ENCODE data around the gene ABCG1.

GRCh38 chr21:41363376-41364138 lies 1.7 kb downstream of the MX2 start:
- RAMPAGE, total RNA = no peak

DNA sequence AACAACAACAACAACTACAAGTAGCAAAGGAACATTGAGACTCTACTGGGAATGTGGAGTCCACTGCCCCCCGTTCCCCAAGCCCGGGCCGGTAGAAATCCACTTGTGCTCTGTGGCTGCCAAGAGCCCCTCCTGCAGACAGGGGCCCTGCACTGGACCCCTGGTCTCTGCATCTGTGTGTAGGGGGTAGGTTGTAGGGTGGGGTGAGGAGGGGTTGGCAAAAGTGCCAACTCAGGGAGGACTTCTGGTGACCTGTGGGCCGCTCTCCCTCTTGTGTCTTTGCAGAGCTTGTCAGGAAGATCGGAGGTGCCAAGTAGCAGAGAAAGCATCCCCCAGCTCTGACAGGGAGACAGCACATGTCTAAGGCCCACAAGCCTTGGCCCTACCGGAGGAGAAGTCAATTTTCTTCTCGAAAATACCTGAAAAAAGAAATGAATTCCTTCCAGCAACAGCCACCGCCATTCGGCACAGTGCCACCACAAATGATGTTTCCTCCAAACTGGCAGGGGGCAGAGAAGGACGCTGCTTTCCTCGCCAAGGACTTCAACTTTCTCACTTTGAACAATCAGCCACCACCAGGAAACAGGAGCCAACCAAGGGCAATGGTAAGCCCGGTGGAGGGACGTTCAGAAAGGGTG lies 14.8 kb downstream of the MX2 start:
- RAMPAGE, total RNA = no peak

DNA sequence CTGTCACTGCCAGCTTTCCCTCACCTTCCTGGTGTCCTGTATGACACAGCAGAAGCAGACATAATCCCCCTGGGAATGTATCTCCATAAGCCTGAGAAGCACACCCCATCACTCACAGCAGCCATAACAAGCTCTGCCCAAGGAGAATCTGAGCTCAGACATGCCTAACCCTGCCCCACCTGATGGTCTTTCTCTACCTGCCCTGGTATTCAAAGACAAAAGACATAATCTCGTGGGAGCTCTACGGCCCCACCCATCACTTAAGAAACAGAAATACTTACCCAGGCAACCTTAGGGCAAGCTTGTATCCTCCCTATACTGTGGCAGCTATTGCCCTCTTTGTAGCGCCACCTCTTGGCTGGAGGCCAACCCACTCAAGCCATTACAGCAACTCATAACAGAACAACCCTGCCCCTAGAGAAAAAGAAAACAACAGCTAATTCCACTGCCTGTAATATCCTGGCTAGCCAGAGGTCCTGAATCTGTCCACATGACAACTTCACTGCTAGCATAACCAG lies 14.8 kb upstream of the MX1 start:
- RAMPAGE, total RNA = no peak

DNA sequence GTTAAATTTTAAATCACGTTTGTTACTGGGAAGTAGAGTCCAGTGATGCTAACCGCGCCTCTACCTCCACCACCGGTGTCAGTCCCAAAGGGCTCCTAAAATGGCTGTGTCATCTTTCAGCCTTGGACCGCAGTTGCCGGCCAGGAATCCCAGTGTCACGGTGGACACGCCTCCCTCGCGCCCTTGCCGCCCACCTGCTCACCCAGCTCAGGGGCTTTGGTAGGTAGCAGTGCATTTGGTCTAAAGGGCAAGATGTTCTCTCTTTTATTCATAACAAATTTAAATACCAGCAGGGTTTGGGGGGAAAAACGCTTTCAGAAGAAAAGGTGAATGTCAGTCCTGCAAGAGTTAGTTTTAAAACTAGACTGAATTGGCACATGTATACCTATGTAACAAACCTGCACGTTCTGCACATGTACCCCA lies 1.1 kb downstream of the MX1 start:
- RAMPAGE, total RNA = no peak

GRCh38 chr21:41506958-41507418 lies 970 bp downstream of the TMPRSS2 start:
- RAMPAGE, total RNA = no peak

- RAMPAGE, total RNA = no peak
Observed at GRCh38 chr21:41560731-41561257, 52.8 kb upstream of the TMPRSS2 start.

DNA sequence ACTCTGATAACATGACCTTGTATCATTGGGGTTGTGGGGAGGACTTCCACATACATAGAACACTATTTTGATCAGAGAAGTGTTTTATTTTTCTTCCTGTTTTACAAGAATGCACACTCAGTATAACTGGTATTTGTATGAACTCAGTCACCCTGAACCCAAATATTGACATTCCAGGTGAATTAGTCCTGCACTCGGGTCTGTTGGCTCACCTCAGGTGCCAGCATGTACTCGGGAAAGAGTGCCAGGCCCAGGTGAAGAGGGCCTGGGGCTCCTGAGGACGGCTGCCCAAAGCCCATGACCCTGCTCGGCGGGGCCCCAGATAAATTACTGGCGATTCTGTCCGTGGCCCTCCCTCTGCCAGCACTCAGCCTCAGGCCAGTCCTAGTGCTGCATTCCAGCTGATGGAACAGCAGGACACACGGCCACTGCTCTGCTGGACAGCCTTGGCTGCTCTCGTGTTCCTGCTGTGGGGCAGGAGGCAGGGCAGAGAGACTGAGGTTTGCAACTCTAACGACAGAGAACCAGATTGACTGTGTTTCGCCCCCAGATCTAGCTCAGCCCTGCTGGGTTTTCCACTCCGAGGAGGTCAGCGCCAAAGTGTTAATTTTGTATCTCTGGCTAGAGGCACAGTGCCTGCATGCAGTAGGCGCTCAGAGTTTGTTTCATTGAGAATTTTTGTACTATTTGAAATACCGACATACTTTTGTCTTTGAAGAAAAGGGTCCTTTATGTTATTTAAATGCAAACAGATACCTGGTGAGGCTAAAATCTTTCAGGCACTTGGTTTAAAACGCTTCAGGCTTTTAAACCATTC lies 75.5 kb upstream of the TMPRSS2 start:
- RAMPAGE, total RNA = no peak

- RAMPAGE, total RNA = no peak
Observed at GRCh38 chr21:41712123-41712683, 54.6 kb downstream of the RIPK4 start.

GRCh38 chr21:41729938-41730379 lies 36.9 kb downstream of the RIPK4 start:
- RAMPAGE, total RNA = no peak

DNA sequence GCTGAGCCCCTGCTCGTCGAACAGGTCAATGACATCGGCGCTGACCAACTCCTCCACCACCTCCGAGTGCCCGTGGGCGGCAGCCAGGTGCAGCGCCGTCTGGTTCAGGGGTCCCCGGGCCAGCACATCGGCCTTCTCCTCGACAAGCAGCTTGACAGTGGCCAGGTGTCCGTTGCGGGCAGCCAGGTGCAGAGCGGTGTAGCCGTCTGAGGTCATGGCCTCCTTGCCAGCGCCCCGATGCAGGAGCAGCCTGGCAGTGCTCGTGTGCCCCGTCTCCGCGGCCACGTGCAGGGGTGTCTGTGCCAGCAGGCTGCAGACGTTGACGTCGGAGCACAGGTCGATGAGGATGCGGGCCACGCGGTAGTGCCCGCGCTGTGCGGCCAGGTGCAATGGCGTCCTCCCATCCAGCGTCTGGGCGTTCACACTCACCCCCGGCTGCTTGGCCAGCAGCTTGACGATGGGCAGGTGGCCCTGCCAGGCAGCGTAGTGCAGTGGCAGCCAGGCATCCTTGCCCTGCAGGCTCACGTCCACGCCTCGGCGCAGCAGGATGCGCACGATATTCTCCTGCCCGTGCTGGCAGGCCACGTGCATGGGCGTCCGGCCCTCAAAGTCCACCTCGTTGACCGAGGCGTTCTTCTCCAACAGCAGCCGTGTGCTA lies 25.7 kb downstream of the RIPK4 start:
- RAMPAGE, total RNA = no peak

GRCh38 chr21:41802636-41803353 lies 35.9 kb upstream of the RIPK4 start:
- RAMPAGE, total RNA = no peak

DNA sequence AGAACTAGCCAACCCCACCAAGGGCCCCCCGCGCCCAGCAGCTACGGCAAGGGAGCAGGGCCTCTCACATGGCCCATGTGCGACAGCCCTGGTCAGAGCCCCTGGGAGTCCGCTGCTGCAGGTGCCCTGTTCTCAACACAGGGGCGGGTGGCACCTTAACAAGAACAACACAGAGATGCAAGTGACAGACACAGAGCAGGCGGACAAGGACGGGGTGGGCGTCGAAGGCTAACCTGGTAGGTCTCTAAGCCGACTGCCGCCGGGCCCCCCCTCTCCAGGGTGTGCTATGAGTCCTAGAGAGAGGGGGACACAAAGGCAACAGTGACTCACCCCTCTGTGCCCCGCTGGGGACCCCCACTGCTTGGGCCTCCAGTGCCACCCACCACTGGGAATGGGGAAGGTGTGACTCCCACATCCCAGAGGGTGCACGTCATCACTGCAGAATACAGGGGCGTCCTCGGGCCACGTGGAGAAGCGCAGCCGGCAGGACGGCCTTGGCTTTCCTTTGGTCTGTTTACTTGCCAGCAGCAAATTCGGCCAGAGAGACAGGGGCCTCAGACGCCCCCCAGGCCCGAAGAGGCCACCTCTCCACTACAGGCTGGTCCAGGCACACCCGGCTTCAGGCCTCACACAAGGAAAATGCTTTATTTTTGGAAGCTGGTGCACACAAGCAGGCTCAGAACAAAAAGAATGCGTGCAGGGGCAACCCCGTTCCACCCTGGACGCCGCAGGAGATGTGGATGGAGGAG lies 44.7 kb downstream of the PRDM15 start:
- RAMPAGE, total RNA = no peak

DNA sequence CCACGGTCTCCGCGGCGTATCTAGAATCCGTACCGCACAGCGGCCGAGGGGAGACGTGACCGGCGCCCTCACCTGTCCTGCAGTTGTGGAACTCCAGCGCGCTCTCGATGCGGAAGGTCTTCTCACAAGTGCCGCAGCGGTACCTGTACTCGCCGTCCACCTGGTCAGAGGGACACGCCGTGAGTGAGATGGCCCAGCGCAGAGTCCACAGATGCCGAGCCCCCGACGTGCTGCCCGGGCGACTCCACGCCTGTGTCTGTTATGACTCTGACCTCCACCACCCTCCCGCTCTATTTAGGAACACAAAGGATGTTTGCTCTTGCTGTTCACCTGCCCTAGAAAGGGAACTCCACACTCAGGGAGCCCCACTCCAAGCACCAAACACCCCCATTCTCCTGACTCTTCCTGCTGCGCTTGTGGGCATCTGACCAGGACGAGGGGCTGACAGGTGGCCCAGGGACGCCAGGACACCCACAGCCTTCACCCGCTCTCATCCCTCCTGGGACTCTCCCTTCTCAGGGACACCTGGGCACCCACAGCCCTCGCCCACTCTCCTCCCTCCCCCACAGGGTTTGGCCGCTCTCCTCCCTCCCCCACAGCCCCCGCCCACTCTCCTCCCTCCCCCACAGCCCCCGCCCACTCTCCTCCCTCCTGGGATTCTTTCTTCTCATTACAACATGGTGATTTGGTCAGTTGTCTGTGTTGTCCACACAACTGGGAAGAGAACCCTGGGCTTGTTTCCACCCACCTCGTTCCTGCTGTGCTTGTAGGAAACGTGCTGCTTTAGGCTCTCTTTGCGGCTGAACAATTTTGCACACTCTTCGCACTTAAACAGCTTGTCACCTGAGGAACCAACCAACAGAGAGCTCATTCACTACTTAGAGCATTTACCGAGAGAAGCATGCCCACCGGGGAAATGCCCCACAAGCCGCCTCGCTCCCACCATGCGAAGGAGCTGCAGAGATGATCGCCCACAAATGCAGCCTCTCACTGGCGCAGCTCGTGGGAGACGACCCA lies 43.5 kb downstream of the PRDM15 start:
- RAMPAGE, total RNA = no peak

DNA sequence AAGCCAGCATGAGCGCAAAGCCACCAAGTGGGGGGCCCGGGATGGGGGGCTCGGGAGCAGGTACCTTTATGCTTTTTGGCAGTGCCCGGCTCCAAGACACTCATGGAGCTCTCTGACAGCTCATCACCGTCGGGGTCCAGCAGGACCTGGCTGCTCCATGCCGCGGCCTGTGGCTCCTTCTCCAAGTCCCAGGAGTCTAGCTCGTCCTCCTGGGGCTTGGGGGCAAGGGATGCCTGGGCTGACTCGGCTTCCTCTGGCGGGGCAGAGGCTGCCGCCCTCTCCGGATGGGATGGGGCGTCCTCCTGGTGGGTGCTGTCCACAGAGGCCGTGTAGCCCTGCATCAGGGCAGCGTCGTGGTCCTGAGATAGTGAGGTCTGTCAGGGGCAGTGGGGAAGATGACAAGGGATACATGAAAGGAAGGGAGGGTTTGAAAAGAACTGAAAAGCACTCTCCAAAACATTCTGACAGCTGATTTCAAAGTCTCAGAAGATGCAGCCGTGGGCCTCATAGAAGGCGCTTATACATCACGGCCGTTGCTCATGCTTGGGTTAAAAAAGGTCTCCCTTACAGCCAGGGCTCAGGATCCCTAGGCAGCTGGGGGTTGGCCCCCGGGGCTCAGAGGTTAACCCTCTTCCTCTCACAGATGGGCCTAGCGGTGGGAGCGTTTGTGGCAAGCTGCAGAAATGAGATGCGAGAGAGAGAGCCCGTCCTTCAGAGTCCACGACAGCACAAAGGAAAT lies 20.0 kb upstream of the PRDM15 start:
- RAMPAGE, total RNA = no peak

- RAMPAGE, total RNA = no peak
Observed at GRCh38 chr21:41949930-41950796, 3.7 kb downstream of the C2CD2 start.

DNA sequence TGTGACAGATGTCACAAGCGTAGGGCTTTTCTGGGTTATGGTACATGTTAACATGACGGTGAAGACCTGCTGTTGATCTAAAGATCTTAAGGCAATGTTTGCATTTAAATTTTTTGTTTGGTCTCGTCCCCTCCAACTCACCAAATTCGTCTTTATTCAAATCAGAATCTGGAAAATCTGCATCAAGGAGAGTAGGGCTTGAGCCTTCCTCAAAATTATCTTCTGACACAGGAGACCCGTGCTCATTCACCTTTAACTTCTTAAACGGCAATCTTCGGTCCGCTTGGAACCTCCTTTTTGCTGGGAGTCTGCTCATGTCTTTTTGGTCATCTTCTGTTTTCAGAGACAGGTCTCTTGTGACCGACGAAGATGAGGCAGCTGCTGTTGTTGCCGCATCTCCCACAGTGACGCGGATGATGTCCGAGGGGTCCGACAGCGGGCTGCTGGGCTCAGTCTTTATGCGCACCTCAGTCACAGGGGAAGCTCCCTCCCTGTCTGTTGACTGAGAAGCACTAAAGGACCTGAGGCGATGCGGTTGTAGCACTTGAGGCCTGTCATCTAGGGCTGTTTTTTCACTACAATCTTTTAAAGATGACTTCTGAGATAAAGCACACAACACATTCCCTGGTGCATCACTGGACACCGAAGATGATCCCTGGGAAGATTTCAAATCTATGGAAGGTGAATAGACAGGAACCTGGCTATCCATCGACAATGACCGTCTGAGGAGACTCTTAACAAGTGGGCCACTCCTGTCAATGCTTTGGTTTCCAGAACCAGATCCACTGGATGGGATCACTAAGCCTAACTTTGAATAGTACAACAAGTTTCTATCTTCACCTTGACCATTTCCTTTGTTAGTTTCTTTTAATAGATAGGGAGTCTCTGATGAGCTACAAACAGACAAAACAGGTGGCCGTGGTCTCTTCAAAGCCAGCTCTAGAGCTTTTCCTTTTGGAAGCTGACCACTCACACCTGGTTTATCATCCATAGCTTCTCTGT lies 17.5 kb downstream of the ZBTB21 start:
- RAMPAGE, total RNA = no peak

DNA sequence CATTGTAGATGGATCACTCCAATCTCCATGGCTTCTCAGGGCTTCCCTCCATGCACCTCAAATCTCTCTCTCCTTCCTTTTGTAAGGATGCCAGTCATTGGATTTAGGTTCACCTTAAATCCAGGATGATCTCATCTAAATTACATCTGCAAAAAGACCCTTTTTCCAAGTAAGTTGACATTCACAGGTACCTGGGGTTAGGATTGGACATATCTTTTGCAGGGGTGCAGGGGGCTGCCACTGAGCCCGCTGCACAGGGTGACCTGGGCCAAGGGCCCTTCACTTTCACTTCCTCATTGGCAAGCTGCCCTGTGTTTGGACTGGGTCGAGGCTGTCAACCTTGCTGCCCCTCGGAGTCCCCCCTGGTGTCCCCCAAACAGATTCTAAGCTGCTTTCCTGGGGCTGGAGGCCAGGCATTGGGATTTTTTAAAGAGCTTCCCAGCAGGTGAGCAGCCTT lies 8.0 kb upstream of the UMODL1 start:
- RAMPAGE, total RNA = no peak

DNA sequence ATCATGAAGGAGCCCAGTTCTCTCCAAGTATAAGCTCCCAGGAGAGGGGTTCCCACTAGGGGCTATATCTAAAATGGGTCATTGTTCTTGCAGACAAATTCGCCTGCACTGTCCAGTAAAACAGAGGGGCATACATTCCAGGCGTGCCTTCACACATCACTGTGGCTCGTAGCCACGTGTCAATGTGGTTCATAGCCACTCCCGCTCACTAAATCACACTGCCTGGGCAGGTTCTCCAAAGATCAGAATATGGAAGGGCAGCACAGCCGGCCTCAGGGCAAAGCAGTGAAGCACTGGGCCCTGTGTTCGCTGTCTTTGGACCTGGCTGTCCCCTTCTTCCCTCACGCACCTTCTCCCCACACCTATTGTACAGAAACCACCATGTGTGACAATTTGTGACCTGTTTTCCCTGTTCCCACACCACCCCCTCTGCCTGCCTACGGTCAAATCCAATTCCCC lies 26.9 kb upstream of the ABCG1 start:
- RAMPAGE, total RNA = no peak

DNA sequence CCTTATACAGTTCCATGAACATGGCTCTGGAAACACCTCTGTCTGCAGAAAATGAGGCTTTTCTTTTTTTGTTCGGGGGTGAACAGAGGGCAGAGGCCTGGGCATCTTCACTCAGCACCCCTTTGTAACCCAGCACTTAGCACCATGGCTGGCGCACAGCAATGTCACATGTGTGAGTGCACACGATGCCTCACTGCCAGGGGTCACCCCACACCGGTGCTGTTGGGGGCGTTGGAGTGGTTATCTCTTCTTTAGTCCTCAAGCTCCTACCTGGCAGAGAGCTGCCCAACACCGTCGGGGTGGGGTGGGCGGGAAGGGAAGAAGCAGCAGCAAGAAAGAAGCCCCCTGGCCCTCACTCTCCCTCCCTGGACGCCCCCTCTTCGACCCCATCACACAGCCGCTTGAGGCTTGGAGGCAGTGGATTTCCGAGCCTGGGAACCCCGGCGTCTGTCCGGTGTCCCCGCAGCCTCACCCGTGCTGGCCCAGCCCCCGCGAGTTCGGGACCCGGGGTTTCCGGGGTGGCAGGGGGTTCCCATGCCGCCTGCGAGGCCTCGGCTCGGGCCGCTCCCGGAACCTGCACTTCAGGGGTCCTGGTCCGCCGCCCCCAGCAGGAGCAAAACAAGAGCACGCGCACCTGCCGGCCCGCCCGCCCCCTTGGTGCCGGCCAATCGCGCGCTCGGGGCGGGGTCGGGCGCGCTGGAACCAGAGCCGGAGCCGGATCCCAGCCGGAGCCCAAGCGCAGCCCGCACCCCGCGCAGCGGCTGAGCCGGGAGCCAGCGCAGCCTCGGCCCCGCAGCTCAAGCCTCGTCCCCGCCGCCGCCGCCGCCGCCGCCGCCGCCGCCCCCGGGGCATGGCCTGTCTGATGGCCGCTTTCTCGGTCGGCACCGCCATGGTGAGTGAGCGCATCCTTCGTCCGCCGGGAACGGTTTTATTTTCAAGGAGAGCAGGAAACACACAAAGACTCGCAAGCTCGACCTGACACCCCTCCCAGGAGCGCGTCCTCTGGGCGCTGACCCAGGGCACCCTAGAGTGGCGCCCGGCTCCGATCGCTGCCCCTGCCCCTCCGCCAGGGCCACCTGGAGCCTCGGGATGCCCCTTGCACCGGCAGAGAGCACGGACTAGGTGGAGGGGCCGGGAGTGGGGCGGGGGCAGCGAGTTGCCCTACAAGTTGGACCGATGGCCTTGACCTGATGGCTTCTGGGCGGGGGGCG lies at the start of gene ABCG1:
TSS of gene ABCG1 (plus strand) at position 728 of the 1,211 bp plus-strand sequence.
- RAMPAGE, total RNA = no peak

DNA sequence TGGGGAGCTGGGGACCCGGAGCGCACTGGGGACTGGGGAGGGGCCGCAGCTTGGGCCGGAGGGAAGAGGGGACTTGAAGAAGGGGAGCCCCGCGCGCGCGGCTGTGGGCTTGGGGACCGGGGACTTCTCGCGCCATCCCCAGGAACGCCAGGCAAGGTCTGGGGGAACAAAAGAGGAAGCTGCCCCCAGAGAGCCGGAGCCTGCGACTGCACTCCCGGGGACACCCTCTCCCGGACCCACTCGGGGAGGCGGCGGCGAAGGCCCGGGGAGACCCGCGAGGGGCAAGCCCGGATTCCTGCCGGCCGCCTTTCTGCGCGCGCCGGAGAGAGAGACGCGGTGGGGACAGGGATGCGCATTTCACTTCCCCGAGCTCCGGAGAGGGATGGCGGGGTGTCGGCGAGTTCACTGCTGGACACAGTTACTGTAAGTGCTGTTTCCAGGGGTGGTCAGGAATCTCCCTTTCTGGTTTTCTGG lies 721 bp downstream of the ABCG1 start:
- RAMPAGE, total RNA = no peak

All from foreskin keratinocyte (primary cell).